Measurements from ENCODE around the genes CIITA and SNN.

DNA sequence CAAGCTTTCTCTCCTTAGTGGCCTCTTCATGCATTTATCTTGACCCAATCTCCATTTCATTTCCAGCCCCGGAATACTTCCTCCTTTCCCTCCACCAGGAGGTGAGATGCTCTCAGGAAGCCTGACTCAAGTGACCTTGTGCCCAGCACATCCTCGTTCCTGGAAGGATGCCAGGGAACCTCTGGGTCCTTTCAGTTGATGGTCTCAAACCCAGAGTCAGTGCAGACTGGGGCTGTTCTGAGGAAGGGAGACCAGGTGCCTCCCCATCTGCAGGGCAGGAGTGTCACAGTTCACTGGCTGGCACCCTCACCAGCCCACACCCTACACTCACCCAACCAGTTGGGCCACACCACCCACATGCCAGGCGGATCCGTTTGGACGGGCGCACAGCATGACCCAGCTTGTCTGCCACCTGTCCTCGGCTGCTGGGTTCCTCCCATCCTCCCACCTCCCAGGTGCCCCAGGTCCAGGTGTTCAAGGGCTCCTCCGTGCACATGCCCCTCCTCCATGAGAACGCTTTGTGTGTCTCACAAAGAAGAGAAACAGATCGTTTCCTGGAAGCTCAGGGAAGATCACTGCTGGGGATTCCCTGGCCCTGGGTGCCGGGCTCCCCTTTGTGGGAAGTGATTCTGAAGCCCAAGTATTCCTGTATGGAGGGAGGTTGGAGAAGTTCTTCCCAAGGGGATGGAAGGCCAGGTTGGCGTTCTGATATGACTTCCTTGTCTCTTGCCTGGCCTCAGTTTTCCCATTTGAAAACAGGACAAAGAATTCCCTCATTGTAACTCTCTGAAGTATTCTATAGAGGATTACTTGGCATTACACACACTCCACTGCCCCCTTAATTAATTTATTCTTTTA is 14.2 kb upstream of the EMP2 start:
- PRO-cap, 2 experiments, result no peak in any of the 2 experiments
- RAMPAGE, long total RNA, 4 experiments, result no peak in any of the 4 experiments

- PRO-cap, 2 experiments, result no peak in any of the 2 experiments
- RAMPAGE, long total RNA, 4 experiments, result no peak in any of the 4 experiments
Observed at GRCh38 chr16:10599536-10599994, 19.2 kb upstream of the EMP2 start.

DNA sequence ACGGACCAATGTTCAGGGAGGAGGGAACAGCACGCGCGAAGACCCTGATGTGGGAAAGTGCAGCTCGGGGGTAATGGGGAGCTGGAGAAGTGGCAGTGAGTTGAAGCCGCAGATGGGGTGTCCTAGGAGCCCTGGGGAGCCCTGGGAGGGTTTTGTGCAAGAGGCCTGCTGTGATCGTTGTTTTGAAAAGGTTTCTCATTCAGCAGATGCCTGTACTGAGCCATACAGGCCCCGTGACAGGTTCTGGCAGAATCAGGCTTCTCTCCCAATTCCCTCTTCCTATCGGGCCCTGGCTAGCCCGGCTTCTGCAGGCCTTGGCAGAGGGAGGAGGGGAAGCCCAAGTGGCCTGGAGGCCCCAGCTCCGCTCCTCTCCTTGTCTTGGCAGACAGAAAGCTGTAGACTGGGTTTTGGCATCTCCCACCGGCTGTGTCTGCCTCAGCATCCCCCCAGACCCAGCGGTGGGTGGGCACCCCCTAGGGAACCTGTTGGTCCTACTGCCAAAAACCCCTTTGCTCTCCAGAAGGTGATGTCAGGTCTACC is 38.4 kb upstream of the EMP2 start:
- PRO-cap, 2 experiments, result peak in 1 of 2 experiments; most common plus-strand start position 320 of the sequence (in 1)
- RAMPAGE, long total RNA, 4 experiments, result no peak in any of the 4 experiments

- PRO-cap, 2 experiments, result peak in 1 of 2 experiments; most common plus-strand start chr16:10829181 (in 1); most common minus-strand start chr16:10829074 (in 1)
- RAMPAGE, long total RNA, 4 experiments, result no peak in any of the 4 experiments
Observed at GRCh38 chr16:10828756-10829514, 10.3 kb upstream of the TVP23A start.

- PRO-cap, 2 experiments, result peak in 2 of 2 experiments; most common plus-strand start chr16:10877255 (in 2); most common minus-strand start chr16:10876962 (in 1)
- RAMPAGE, long total RNA, 4 experiments, result start-site peak on the plus strand in 3 of 4 experiments, at chr16:10877187-10877292 at its widest, 75 to 187 reads per replicate
Observed at GRCh38 chr16:10876693-10877523, at the start of gene CIITA. TSS of gene CIITA (plus strand) at chr16:10877202.

- PRO-cap, 2 experiments, result peak in 1 of 2 experiments; most common plus-strand start chr16:10937702 (in 1)
- RAMPAGE, long total RNA, 4 experiments, result no peak in any of the 4 experiments
Observed at GRCh38 chr16:10937483-10937825, 4.8 kb downstream of the DEXI start.

DNA sequence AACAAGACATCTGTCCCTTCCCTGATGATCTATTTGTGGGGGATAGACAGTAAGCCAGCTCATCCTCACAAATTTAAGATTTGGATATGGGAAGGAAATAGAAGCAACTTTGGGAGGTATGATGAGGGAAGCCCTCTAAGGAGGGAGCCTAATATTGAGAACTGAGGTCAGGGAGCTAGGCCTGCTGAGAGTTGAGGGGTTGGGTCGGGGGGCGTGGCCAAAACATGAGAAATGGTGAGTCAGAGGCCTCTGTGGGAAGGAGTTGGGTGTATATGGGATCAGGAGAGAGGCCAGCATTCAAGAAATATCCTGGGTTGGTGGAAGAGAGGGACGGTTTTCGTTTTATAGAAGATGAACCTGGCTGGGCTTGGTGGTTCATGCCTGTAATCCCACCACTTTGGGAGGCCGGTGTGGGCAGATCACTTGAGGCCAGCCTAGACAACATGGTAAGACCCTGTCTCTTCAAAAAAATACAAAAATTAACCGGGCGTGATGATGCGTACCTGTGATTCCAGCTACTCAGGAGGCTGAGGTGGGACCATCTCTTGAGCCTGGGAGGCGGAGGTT is 48.5 kb downstream of the CLEC16A start:
- PRO-cap, 2 experiments, result no peak in any of the 2 experiments
- RAMPAGE, long total RNA, 4 experiments, result no peak in any of the 4 experiments

- PRO-cap, 2 experiments, result no peak in any of the 2 experiments
- RAMPAGE, long total RNA, 4 experiments, result no peak in any of the 4 experiments
Observed at GRCh38 chr16:11063464-11064036, 119.2 kb downstream of the CLEC16A start.

- PRO-cap, 2 experiments, result no peak in any of the 2 experiments
- RAMPAGE, long total RNA, 4 experiments, result no peak in any of the 4 experiments
Observed at GRCh38 chr16:11094818-11095405, 150.5 kb downstream of the CLEC16A start.

GRCh38 chr16:11104766-11105658 is 151.0 kb downstream of the SOCS1 start:
- PRO-cap, 2 experiments, result no peak in any of the 2 experiments
- RAMPAGE, long total RNA, 4 experiments, result no peak in any of the 4 experiments

DNA sequence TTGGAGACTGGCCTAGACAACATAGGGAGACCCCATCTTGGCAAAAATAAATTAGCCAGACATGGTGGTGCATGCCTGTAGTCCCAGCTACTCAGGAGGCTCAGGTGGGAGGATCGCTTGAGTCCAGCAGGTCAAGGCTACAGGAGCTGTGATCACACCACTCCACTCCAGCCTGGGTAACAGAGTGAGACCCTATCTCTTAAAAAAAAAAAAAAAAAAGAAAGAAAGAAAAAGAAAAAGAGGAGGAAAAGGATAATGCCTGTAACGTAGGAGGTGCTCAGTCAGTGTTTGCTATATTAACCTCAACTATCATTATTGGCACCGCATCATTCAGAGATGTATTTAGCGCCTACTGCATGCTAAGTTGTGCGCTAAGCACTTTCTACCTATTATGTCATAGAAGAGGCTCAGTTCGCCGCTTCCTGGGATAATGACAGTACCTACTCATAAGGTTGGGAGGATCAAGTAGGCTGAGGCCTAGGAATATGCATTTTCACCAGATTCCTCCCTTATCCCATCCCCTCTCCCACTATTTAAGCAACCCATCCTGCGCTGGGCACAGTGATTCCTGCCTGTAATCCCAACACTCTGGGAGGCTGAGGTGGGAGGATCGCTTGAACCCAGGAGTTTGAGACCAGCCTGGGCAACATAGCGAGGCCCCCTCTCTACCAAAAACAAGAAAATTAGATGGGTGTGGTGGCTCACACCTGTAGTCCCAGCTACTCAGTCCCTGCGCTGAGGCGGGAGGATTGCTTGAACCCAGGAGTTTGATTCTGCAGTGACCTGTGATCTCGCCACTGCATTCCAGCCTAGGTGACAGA is 4.8 kb downstream of the SOCS1 start:
- PRO-cap, 2 experiments, result no peak in any of the 2 experiments
- RAMPAGE, long total RNA, 4 experiments, result no peak in any of the 4 experiments

DNA sequence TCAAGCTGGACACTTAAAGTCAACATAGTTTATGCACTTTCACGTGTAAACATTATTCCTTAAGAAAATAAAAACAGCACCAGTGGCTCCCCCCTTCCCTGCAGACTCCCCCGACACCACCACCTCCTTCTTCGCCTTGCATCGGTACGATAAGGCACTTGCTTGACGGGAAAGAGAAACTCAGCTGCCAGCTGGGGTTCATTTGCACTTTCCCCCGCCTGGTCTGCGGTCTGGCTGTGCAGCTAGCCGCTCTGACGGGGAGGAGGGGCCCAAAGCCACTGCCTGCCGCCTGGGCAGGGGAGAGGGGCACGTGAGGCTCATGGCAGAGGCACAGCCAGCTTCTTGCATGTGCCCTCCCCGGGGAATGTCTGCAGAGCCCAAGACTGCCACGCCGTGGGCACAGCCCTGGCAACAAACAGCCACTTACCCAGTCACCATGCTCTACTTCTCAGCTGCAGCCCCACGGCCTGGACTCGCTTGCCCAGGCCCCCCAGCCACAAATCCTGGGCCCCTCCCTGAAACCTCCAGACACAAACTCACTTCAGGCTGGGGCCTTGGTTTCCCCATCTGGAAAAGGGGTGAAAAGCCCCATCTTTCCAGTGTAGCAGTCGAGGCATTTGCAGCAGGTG is 16.5 kb upstream of the PRM1 start:
- PRO-cap, 2 experiments, result no peak in any of the 2 experiments
- RAMPAGE, long total RNA, 4 experiments, result no peak in any of the 4 experiments

DNA sequence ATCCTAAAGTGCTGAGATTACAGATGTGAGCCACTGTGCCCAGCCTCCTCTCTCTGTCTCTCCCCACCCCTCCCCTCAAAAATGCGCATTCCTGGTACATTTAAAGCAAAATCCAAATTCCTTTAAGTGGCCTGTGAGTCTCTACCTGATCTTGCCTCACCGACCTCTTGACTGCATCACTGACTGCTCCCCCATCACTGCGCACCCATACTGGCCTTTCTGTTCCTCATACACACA is 17.5 kb upstream of the RMI2 start:
- PRO-cap, 2 experiments, result no peak in any of the 2 experiments
- RAMPAGE, long total RNA, 4 experiments, result no peak in any of the 4 experiments

DNA sequence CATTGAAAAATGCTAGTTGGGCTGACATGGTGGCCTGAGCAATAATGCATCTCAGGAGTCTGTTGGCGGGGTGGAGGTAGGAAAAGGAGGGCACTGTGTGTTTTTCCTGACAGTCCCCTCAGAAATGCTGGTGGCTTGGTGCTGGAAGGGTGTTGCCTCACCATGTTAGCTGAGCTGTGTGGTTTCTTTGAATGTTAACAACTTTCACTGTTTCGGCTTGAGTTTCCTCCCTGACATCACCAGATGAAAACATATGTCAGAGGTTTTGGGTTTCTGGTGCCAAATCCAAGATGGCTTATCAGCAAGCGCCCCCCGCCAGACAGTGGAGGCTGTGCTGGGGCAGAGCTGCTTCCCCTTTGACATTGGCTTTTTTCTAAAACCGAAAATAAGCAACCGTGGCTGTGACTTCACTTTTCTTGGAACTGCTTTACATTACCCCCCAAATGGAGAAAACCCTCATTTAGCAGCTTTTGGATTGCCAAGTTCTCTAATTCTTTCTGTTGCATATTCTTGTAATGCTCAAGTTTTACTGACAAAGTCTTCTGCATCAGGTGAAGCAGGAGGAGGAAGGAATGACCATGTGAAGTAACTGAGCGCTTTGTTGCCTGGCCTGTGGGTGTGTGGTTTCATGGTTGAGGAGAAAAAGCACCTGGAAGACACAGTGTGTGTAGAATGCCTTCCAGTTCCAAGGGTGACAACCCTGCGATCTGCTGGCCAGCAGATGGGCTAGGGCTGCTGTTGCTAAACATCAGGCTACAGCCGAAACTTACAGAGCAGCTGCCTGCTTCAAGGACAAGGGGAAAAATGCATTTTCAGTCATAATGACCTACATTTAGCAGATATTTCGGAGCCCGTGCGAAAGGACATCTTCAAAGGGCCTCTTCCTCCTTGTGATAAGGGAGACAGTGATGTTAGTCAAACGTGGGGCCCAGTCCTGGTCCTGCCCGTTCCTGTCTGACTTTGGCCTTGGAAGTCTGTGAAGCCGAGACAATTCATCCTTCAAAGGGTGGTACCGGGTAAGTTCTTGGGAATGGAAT is 9.7 kb downstream of the RMI2 start:
- PRO-cap, 2 experiments, result no peak in any of the 2 experiments
- RAMPAGE, long total RNA, 4 experiments, result no peak in any of the 4 experiments

DNA sequence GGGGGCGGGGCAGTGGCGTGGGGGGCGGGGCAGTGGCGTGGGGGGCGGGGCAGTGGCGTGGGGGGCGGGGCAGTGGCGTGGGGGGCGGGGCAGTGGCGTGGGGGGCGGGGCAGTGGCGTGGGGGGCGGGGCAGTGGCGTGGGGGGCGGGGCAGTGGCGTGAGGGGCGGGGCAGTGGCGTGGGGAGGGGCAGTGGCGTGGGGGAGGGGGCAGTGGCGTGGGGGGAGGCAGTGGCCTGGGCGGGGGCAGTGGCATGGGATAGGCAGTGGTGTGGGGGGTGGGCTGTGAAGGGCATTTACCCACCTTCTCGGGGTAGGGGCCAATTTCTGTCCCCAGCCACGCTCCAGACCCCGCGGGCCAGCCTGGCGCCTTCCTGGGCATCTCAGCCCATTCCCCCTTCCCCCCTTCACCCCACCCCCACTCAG is 33.1 kb downstream of the ENSG00000188897 start:
- PRO-cap, 2 experiments, result no peak in any of the 2 experiments
- RAMPAGE, long total RNA, 4 experiments, result no peak in any of the 4 experiments

DNA sequence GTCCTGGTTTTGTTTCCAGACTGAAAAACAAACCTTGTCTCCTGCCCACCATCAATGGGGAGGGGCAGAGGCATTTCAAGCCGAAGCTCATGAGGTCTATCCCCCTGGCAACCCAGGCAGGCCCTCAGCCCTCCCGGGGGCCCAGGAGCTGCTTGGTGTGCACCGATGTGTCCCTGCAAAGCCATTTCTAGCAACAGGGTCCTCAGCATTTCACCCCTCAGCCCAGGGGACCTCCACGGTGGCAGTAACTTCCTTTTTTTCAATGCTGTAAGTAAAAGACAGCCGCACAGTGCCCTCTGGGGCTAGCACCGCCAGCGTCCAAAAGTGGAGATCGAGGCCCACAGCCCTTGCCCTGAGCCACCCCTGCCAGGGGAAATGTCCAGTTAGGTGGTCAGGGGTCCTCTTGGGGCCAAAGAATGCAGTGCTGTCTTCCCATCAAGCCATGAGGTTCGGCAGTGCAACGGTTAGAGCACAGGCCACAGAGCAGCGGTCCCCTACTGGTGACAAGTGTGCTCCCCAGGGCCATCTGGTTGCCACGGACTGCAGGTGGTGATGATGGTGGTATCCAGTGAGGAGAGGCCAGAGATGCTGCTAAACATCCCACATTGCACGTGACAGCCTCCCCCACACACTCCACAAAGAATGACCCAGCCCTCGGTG is 20.2 kb downstream of the ENSG00000188897 start:
- PRO-cap, 2 experiments, result no peak in any of the 2 experiments
- RAMPAGE, long total RNA, 4 experiments, result no peak in any of the 4 experiments

- PRO-cap, 2 experiments, result no peak in any of the 2 experiments
- RAMPAGE, long total RNA, 4 experiments, result no peak in any of the 4 experiments
Observed at GRCh38 chr16:11538634-11539172, 11.7 kb upstream of the ENSG00000188897 start.

GRCh38 chr16:11572123-11573019 is 14.3 kb downstream of the LITAF start:
- PRO-cap, 2 experiments, result no peak in any of the 2 experiments
- RAMPAGE, long total RNA, 4 experiments, result no peak in any of the 4 experiments

DNA sequence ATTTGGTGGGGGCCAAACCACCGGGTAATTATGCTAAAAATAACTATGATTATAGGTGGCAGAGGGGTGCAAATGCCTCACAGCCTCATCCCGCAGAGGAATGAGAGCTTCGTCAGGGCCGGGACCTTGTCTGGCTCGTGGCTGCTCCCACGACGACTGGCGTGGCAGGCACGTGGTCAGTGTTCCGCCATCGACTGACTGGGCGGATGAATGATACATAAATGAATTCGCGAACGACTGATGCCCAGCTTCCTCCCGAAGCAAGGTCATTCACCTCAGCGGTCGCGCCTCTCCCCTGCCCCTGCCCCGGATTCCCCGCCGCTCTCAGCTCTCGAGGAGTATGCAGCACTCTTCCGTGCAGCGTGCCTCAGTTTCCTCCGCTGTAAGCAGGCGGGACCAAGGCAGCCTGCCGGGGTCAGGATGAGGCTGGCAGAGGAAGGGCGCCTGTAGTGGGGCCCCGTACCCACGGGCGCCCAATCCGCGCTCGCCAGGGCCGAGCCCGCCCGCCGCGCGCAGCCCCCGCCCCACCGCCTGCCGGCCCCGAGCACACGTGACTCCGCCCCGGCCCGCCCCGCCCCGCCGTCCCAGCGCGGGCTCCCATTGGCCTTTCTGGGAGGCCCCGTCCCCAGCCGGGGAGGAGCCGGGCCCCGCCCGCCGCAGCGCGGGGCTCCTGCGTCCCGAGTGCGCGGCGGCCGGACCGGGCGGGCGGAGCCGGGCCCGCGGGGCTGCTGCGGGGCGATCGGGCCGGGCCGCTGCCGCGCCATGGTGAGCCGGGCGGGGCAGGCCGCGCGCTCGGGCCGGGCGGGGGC is at the start of gene SNN:
SNN (plus strand) TSS at position 680 of the 809 bp plus-strand sequence.
- PRO-cap, 2 experiments, result peak in 2 of 2 experiments; most common plus-strand start position 680 of the sequence (in 2); most common minus-strand start position 533 of the sequence (in 2)
- RAMPAGE, long total RNA, 4 experiments, result no peak in any of the 4 experiments

- PRO-cap, 2 experiments, result no peak in any of the 2 experiments
- RAMPAGE, long total RNA, 4 experiments, result no peak in any of the 4 experiments
Observed at GRCh38 chr16:11719498-11720315, 22.9 kb downstream of the TXNDC11 start.